Colonic mucosa (tissue), 1 donor: Measurements from ENCODE around the gene SCCPDH.

- PRO-cap, result no peak
Observed at GRCh38 chr1:244654168-244655052, 1.5 kb downstream of the DESI2 start.

DNA sequence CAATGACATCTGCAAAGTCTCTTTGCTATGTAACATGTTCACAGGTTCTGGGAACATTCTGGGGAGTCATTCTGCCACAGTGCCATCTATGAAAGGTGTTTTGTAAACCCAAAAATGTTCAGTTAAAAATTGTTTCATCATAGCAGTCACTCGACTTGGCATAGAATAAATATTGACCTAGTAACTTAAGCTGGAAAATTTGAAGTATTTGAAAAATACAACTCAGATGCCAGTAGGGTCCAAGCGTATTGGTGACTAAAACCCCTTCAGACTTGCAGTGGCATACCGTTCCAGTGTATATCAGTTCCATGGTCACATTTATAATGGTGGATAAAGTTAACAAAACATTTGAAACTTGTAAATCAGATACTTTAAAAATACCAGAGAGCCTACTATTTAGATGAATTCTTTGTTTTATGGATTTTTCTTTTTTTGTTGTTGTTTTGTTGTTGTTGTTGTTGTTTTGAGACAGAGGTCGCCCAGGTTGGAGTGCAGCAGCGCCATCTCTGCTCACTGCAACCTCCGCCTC, 6.9 kb downstream of the DESI2 start:
- PRO-cap, result no peak

DNA sequence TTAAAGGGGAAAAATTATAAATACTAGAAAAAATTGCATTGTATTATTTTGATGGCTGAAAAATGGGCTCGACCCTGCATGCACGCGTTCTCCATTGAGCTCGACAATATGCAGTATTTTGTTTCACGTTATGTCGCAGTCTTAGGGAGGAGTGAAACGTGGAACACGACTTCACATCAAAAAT, 913 bp upstream of the COX20 start:
- PRO-cap, result no peak

DNA sequence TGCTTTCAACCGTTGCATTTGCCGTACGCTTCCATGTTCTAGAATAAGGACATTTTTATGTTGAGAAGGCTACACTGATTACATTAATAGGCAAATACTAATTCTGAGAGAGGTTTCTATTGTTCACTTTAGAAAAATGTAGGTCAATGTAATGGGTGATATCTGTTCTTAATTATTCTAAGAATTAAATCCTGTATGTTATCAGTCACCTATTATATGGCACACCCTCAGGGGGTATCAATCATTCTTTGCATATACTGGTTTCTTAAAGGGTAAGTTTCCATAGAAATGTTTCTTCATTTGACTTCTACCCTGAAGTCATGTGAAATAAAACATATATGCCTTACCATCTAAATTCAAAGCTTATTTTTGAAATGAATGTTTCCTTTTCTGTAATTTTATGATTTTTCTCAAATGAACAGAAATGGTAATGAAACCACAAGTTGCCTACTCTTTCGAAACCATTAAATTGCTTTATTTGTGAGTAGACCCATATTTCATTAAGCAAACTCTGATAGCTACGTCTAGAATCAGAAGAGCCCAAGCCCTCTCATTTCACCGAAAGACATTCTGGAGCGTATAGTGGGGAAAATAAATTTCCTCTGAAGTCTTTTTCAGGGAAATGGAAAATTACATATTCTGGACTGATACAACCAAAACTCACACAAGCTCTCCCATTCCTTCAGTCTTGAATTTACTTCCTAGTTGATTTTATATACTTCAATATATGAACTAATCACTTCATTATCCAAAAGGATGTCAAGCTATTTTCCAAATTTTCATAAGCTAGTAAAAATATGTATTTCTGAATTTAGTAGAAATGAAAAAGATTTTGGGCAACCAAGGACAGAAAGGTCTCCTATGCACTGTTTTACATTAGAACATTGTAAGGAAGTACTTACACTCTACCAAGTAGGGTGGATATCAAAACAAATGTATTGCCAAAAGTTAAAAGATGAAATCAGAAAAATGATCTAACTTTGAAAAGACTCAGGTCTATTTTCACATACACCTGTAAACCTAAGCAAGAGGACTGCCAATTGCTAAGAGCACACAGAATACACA, 12.4 kb downstream of the COX20 start:
- PRO-cap, result no peak

- PRO-cap, result no peak
Observed at GRCh38 chr1:244860191-244860939, 4.0 kb downstream of the HNRNPU start.

GRCh38 chr1:244862293-244862398, 2.2 kb downstream of the HNRNPU start:
- PRO-cap, result no peak

GRCh38 chr1:244863315-244863813, 979 bp downstream of the HNRNPU start:
- PRO-cap, result bidirectional peak, plus-strand start at chr1:244863726, minus-strand start at chr1:244863671

DNA sequence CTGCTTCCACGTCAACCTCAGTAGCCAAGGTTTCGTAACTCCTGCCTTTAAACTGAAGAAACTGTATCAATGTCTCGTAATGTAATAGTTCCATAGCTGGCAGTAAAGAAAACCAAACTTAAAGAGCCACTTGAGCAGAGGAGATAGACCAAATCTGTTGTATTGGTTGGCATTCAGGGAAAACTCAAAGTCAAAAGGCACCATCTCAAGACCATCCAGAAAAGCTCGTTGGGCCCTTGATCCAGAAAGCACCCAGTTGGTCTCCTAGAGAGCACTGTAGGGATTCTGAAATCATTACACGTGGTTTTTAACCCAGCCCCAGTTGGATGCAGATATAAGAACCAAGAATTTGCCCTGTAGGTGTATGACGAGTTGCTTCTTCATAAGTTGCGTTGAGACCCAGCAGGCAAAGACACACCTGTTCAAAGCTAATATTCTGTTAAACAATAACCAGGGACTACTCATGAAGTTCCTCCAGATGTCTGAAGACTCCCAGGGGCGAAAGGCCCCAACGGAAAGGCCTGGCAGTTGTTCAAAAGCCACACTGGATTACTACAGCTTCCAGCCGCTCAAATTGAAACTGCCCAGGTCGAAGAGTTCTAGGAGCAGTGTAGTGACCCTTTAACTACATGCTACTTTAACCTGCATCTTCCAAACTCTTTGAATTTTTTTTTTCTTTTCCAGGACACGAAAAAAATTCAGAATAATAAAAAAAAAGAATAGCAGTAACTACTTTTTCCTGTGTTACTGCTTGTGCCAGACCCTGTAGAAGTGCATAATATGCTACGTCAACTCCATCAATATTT, 16.6 kb upstream of the EFCAB2 start:
- PRO-cap, result unidirectional peak, plus-strand start at position 495 of the sequence; unidirectional peak, plus-strand start at position 538 of the sequence

- PRO-cap, result no peak
Observed at GRCh38 chr1:245929880-245930323, 577.2 kb downstream of the SMYD3 start.

- PRO-cap, result no peak
Observed at GRCh38 chr1:246120485-246121237, 386.4 kb downstream of the SMYD3 start.

DNA sequence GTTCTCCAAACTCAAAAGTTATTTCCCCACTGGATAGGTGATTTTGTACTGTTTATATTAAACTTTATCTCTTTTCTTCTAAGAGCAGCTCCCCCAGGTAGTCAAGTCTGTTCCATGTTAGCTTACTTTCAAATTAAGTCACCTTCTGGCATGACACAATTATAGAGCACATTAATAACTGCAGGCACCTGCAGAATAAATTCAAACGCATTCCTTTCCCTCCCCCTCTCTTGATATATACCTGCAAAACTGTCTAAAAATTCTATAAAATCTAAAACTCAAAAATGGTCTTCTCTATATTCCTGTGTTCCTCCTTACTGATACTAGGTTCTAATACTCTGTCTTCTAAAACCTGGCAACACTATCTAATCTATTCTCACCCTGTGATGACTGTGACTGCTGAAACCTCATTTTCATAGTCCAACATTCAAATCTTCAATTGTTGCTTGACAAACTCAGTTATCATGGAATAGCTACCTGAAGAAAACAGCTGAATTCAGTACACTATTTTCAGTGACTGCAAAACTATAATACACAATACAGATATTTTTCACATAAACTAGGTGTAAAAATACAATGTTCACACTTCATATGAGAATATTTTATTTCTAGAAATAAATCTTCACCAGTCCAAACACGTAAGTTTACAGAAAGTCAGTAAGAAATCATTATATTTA, 257.1 kb downstream of the SMYD3 start:
- PRO-cap, result no peak

DNA sequence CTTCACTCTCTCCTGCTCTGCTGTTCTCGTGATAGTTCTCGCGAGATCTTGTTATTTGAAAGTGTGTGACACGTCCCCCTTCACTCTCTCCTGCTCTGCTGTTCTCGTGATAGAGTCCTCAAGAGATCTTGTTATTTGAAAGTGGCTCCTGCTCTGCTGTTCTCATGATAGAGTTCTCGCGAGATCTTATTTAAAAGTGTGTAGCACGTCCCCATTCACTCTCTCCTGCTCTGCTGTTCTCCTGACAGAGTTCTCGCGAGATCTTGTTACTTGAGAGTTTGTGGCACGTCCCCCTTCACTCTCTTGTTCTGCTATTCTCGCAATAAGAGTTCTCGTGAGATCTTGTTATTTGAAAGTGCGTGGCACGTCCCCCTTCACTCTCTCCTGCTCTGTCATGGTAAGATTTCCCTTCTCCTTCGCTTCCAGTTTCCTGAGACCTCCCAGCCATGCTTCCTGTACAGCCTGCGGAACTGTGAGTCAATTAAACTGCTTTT, 47.9 kb downstream of the SMYD3 start:
- PRO-cap, result no peak

DNA sequence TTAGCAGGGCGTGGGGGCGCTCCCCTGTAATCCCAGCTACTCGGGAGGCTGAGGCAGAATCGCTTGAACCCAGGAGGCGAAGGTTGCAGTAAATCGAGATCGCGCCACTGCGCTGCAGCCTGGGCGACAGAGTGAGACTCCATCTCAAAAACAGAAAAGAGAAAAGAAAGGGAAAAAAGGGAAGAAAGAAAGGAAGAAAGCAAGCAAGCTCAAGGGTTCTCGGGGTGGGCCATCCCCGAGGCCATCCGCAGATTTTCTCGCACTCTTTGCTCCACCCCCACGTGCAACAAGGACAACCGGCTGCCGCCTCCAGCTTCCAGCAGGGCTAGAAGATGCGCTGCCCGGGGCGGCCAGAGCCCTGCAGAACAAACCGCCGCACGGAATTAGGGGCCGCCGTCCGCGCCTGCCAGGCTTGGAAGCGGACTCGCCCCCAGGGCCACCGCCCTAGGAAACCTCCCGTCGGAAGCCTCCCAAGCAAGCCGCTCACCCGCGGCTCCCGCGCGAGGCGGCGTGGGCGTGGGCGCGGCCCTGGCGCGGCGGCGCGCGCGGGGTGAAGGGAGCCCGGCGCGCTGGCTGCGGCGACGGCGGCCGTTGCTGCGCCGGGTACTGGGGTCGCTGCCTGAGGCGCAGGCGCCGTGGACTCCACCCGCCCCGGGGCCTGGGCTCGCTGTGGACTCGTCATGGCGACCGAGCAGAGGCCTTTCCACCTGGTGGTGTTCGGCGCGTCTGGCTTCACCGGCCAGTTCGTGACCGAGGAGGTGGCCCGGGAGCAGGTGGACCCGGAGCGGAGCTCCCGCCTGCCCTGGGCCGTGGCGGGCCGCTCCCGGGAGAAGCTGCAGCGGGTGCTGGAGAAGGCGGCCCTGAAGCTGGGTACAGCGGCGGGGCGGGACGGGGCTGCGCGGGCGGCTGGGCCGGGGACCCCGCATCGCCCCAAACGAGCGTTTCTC, at the start of gene SCCPDH:
Gene SCCPDH (plus strand): TSS at position 667 of the 947 bp plus-strand sequence.
- PRO-cap, result bidirectional peak, plus-strand start at position 353 of the sequence, minus-strand start at position 407 of the sequence; bidirectional peak, plus-strand start at position 569 of the sequence, minus-strand start at position 608 of the sequence

DNA sequence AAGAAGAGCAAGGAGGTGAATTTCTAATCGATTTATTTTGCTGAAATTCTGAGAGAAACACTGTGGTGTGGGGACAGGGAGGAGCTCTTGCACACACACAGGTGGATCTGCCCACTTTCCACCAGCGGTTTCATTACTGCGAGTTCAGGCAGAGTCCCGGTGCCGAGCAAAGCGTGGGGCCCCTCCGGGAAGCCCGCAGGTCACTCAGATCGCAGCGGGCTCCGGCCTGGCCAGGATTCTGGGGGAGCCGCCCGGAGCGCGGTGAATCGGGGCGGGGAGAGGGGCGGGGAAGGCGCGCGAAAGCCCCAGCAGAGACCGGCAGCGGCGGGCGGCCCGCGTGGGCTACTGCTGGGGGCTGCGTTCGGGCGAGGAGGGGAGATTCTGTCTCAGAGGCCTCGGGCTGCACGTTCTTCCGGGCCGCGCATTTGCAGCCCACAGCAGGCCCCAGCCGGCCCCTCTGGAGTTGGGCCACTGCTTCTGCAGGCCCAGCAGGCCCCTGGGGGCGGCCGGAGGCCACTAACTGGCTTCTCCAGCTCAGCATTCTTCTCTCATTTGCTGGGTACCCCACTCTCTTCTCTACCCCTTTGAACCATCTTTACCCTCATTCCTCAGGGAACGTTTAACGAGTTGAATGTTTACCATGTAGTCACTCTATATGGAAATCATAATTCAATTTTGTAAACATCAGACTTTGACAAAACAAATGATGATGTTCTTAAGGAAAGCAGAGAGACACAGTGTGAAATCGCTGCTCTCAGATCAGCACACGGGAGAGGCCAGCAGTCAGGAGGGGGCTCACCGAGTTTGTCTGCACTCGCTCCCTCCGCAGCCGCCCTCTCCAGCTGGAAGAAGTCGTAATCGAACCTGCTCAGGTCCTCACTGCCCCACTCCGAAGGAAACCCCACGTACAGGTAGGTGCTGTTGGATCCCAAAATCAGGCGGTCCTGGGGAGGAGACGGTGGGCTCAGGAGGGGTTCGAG, 64.9 kb downstream of the SCCPDH start:
- PRO-cap, result no peak

GRCh38 chr1:246850593-246851729, 80.8 kb downstream of the AHCTF1 start:
- PRO-cap, result no peak

DNA sequence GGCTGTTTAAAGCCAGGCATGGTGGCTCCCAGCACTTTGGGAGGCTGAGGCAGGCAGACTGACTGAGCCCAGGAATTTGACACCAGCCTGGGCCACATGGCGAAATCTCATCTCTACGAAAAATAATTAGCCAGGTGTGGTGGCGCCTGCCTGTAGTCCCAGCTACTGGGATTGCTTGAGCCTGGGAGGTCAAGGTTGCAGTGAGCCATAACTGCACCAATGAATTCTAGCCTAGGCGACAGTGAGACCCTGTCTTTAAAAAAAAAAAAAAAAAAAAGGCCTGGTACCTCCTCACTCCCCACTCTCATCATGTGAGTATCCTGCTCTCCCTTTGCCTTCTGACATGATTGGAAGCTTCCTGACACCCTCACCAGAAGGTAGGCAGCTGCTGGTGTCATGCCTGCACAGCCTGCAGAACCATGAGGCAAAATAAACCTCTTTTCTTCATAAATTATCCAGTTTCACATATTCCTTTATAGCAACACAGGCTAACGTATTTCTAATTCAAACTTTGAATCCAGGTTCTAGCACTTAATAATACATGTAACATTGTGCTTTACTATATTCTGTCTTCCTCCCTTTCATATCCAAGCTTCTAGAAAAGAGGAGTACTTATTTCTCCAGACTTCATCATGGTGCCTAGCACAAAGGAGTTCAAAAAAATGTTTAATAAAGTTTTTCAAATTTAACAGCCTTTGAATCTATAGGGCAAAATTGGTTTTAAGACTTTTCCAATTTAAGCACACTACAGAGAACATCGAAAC, 5.8 kb downstream of the AHCTF1 start:
- PRO-cap, result no peak

GRCh38 chr1:247104841-247105627, 878 bp upstream of the ZNF669 start:
- PRO-cap, result no peak

- PRO-cap, result no peak
Observed at GRCh38 chr1:247110567-247111657, 6.8 kb upstream of the ZNF669 start.

DNA sequence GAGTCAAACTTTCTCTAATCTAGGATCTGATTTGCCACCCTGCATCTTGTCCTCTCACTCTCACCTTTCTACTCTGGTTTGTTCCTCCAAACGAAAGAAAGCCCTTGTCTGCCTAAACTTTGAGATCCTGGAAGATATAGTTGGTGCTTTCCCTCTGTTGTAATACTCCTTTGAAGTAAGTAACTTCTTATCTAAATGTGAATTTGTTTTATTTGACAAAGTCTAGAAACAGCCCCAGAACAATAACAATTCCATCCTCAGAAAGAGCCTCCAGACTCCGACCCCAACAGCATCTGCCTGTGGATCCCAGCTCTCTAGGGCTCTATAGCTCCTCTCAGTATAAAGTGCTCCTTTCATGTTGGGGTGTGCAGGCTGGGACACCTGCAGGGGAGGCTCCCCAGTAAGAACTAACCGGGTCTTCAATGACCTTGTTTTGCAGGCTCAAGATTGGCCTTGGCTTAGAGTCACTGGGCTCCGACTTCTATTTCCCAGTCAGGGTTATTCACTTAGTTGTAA, 36.1 kb upstream of the ZNF124 start:
- PRO-cap, result no peak

DNA sequence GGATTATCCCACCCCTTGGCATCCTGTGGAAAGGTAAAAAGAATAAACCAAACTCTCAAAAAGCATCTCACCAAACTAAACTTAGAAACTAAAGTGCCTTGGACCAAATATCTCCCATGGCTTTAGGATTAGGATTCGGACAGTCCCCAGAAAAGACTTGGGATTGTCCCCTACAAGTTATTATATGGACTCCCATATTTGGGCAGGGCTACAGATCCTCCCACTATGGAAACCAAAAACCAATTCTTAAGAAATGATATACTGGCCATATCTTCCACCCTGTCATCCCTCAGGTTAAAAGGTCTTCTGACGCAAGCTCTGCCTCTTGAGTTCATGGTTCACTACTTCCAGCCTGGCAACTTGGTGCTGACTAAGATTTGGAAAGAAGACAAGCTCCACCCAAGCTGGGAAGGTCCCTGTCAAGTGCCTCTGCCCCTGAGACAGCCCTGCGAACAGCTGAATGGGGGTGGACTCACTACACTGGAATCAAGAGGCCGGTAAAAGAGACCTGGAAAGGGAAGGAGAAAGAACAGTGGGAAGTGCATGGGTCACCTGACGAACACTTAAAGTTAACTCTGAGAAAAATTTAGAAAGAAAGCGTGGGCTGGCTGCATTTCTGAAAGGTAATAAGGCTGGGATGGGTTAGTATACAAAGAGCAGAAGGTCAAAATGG, 25.9 kb upstream of the ZNF496 start:
- PRO-cap, result no peak